Jejunum (tissue), 1 donor: ENCODE results near the gene HINT2.

DNA sequence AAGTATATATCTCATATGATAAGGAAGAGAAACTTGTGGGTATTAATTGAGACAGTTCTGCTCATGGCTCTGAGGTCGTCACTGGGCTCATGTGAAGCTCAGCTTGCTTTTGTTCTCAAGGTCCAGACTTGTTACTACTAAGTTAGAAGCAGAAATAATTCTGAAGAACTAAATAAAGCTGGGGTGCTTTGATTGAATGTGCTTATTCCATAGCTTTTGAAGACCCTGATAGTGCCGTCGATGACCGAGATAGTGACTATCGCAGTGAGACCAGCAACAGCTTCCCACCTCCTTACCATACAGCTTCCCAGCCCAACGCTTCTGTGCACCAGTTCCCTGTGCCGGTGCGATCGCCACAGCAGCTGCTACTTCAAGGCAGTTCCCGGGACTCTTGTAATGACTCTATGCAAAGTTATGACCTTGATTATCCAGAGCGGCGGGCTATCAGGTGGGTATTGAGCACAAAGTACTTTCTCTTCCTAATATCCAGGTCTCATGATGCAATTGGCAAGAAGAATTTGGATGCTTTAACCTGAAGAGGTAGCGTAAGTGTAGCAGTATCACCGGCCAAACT lies 133.8 kb downstream of the UNC13B start:
- PRO-cap, result no peak

- PRO-cap, result no peak
These were observed 113.9 kb upstream of the RUSC2 start for GRCh38 chr9:35376012-35376390.

DNA sequence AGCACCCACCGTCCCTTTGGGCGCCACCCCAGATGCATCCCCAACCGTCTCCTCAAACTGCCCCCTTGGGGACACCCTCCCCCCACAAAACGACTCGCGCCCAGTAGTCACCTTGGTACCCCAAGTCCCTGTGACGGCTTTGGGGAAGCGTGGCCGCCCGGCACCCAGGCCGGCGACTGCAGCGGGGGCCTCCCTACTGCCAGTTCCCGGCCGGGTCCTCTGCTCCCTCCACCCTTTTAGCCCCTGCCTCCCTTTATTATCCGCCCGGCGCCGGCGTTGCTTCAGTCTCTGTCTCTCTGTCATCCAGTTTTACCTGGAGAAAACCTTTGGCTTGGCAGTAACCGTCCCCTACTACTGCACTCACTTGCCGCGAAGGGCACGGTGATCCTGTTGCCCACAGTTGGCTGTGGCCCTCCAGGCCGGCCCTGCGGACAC lies 534 bp downstream of the RUSC2 start:
- PRO-cap, result no peak

DNA sequence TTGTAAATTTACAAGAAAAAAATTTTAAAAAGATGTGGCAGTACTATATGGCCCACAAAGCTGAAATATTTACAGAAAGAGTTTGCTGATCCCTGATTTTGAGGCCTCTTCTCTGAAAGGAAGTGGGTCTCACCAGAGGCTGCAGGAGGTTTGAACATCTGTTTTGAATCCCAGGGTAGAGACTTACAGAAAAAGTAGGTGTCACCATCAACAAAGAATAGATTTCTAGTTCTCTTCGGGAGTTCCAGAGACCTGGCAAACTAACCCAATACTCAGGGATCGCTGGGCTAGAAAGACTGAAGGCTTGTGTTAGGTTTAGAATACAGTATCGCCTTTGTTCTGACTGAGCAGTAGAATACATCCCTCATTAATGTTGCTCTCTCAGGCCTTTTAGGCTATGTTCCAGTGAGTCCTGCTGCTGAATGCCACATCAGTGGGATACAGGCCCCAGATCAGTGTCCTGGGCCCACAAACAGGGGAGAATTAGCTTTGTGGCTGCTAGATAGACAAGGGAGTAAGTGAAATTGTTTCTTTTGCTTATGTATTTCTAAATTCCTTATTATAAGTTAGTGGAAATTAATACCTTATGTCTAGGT lies 27.2 kb downstream of the RUSC2 start:
- PRO-cap, result no peak

DNA sequence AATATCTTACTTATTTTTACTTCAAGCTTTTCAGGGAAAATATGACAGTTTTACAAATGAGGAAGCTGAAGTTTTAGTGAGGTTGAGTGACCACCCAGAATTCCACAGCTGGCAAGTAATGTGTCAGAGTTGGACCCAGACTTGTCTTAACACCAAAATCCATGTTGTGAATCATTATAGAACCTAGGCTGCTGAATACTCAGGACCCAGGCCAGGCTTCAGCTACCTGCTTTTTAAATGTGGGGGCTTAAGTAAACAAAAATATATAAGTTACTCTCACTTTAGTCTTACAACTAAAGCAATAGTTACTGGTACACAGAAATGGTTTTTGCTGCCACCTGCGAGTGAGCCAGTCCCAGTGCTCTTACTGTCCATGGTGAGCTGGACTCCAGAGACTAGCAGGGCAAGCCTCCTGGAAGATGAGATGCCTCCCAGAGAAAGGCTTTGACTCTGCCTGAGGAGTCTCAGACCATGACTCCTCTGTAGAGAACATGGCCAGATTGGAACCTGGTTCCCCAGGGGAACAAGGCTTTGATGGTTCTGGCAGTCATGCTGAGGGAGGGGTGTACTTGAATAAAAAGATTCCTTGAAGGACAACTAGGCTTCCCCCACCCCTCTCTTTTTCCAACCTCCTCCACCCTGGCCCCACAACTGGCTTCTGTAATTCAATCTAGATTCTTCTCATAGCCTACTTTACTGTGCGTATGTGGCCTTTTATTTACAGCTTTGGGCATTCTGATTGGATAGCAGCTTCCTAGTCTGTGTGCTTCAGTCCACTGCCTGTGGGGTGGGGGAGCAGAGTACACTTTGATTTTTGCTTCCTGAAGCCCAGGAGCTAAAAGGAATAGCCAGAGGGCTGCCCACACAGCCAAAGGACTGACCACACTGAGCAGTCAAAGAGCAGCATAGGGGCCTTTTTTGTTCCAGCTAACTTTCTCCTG lies 30.2 kb downstream of the RUSC2 start:
- PRO-cap, result no peak

DNA sequence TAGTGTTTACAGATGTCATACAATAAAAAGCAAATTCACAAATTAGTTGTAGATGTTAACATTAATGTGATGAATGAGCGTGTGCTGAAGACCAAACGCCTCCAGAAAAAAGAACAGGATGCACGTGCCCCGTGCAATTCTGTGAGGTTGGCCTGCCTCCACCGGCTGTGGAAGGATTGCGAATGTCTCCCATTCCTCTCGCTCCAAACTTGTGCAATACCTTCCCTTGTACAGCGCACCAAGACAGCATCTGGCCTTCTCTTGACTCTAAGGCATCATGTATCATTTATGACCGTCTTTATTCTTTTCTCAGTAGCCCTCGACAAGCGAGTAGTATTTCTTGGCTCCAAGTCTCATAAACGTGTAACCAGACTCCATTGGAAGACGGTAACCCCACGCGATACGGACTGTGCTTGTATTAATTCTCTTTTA lies 1.6 kb upstream of the TESK1 start:
- PRO-cap, result no peak

DNA sequence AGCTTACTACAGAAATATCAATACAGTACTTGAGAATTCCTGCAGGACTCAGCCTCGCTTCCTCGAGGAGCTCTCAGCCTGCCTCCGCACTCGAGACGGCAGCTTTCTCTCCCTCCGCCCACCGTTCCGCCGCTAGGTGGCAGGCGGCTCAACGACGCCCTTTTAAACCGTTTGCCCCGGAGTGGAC lies 1.3 kb upstream of the TESK1 start:
- PRO-cap, result bidirectional peak, plus-strand start outside the sequence, minus-strand start at position 134 of the sequence

DNA sequence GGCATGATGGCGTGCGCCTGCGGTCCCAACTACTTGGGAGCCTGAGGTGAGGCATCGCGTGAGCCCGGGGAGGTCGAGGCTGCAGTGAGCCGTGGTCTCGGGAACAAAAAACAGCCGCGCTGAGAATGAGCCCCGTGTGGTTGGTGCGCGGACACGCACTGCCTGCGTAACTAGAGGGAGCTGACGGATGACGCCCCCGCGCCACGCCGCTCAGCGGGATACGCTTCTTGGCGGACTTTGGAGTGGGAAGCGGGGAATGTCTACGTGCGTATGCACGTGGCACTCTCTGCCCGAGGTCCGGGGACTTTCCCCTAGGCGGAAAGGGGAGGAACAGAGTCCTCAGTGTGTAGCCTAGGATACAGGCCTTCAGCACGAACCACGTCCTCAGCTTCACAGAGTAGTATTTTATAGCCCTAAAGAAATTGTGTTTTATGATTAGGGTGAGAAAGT lies 426 bp upstream of the CCDC107 start:
- PRO-cap, result bidirectional peak, plus-strand start at position 363 of the sequence, minus-strand start at position 160 of the sequence; bidirectional peak, plus-strand start outside the sequence, minus-strand start at position 380 of the sequence

DNA sequence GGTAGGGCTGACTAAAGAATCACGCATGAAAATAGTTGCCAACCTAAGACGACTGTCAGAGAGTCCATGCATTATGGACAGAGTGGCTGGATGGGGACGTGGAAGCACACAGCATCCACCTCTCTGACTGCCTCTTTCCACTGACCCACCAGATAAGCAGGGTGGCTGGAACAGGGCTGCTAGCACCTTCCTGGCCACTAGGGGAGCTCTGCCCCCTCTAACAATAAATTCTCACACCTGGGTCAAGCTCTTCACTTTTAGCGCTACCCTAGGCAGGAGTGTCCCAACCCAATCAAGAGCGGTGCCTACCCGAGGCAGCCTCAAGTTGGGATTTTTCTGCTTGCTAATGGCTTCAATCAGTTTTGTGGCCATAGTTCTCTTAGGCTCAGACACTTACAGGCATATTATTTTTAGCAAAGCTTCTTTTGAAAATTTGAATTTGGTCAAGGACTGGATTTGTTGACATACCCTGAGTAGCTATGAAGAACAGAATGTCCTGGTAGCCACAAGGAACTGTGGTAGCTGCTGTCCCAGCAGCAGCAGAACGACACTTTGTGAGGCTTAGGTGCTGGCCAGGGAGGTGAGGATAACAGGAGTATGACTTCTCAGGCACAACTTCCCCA lies 6.9 kb upstream of the TPM2 start:
- PRO-cap, result no peak

DNA sequence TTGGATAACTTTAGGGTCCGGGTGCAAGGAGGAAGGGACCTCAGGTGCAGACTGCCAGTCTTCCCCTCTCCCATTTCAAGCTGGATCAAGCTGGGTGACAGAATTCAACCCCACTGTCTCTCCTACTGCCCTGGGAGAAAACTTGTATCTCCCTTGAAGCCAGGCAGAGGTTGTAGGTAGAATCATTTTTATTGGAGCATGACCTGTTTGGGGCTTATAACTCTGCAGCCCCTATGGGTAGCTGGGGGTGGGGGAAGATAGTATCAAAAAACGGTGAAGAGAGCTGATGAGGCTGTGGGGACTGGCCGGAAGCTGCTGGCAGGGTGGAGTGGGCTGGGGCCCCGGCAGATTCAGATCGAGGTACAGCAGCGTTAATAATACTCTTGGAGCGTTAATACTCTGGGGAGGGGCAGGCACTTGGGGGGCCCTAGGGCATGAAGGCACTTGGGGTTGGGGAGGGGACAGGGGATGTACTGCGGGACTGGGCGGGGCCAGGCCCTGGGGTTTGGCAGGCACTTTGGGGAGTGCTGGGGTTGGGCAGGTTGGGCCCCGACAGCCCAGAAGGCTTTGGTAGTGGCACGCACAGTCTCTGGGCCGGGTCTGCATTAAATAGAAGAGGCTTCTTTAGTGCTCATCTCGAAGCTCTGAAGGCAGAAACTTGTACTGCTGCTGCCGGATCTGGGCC lies 7.6 kb upstream of the TPM2 start:
- PRO-cap, result no peak

DNA sequence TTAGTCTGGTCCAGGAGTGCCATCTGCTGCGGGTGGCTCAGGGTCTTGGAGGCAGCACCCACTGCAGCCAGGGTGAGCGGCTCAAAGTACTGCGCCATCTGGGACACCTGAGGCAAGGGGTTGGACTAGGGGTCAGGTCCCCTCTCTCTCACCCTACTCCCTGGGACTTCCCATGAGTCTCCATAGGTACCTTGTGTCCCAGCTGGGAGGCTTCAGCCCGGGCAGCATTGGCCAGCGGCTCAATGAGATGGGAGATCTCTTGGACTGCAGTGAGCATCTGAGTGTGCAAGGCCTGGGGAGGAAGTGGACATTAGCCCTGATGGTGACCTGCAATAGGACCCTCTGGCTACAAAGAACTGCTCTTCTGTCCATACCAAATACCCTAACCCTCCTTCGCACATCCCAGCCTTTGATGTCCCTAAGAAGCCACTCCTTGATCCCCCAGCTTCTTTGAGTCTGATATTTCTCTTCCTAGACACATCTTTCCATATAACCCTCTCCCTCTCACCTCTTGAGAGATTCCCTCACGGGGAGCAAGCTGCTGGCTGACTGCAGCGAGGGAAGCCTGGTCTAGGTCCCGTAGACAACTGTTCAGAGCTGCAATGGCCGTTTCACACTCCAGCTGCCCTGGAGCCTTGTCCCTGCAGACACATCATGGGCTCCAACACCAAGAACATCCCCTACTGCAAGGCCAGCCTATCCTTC lies 16.7 kb upstream of the TPM2 start:
- PRO-cap, result no peak

DNA sequence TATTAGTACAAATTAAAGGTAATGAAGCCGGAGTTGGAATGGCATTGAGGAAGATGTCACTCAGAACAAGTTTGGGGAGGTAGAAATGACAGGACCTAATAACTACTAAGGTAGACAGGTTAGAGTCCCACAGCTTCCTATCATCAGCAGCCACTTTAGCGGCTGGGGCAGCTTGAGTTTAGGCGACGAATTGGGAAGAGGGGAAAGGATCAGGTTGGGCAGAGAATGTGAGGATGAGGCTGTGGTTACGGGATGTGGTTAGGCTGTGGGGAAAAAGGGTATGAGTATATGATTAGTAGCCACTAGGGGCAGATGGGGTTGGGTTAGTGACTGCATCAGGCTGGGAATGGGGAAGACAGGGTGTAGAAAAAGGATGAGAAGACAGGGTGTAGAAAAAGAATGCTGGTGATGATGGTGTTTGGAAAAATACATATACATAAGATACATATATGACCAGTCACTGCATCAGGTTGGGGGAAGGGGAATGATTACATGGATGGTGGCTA lies 2.3 kb downstream of the TLN1 start:
- PRO-cap, result no peak

GRCh38 chr9:35739734-35740190 lies 7.3 kb downstream of the CREB3 start:
- PRO-cap, result no peak

DNA sequence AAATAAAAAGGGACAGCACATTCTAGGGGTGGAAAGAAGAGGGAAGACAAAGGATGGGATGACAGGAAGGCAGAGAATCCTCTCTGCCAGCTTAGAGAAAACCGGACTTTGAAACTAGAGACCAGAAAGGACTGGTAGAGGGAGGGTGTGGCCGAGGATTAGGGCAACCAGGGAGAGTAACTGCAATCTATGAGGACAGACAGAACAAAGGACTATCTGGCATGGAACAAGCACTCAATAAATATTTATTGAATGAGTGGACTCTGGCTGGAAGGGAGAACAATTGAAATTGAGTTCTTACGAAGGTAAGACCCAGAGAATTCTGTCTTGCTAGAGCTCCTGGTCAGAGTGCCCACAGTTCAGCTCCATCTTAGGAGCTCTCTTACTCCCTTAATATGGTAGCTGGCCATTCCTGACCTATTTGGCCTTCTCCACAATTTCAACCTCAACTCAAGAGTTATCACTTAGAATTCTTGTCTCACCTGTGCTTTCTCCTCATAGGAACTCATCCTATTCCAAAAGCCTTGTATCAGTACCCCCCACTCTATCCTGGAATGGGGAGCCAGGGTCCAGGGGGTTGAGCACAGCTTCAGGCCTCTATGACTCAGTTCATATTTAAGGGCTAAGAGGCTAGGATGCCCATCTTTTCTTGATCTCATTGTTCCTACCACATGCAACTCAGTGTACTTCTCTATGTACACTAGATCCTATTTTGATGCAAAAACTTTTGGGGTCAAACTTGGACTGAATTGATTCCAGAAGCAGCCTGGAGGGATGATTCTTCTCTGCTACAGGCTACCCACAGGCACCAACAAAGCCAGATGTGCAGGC lies 2.2 kb downstream of the GBA2 start:
- PRO-cap, result bidirectional peak, plus-strand start at position 207 of the sequence, minus-strand start at position 82 of the sequence

- PRO-cap, result no peak
These were observed 1.3 kb downstream of the NPR2 start for GRCh38 chr9:35792513-35793340.

DNA sequence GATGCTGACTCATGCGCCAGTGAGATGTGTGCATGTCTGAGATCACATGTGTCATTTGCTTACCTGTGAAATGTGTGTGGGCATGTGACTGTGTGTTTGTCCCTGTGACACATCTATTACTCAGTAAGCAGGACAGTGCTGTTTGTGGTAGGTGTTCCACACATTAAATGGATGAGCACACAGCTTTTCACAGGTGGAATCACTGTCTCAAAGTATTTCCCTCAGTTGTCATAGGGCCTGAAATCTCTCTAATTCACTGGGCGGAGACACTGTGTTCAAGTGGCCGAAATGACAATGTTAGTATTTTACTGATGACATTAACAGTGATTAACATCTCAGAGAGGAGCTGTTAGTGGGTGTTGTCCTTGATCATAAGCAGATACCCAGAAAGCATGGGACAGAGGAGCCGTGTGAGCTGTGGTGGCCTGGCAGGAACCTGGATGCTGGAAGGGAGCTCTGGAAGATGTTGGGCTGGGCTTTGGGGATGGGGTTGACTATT lies 7.5 kb downstream of the NPR2 start:
- PRO-cap, result no peak

DNA sequence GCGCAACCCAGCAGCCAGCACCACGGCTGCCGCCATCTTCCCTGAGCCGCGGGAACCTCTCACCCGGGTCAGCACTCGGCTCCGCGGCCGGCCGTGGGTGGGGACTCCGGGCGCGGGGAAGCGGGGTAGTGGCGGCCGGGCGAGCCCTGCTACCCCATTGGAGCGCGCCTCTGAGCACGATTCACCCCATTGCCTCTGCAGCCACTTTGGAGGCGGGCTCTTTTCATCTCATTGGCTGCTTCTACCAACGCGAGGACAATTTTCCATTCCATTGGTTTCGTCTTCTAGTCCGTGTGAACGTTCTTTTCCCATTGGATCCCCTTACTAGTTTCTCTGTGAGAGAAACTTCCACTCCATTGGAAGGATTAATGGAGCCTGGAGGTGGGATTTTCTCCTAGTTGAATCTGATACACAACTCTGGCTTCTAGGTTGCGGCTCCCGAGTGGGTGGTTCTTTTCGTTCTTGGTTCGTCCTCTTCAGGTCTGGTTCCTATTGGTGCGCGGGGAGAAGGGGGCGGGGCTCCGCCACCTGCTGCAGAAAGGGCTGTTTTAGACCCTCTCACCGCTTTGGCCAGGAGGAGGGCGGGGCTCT lies at the start of gene HINT2:
TSS of gene HINT2 (minus strand) at position 99 of the 591 bp plus-strand sequence.
- PRO-cap, result bidirectional peak, plus-strand start at position 298 of the sequence, minus-strand start at position 99 of the sequence; bidirectional peak, plus-strand start outside the sequence, minus-strand start at position 484 of the sequence

- PRO-cap, result bidirectional peak, plus-strand start at chr9:35815624, minus-strand start at chr9:35815427
These were observed 661 bp upstream of the HINT2 start for GRCh38 chr9:35815535-35815871.

DNA sequence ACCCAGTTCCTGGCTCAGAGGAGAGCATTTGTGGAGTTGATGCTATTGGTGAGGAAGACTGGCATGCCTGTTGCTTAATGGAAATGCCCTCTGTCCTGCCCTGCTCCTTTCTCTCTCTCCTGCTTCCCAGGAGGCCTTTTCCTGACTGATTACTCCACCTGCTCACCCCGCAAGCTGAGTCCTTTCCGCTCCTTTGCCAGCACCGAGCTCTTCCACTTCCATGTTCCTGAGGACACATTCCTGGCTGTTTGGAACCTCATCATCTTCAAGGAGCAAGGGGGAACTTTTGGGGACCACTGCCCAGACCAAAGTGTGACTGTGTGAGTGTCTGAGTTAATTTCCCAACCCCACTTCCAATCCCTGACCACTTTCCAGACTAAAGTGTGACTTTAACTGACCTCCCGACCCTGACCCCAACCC lies 5.3 kb downstream of the TMEM8B start:
- PRO-cap, result no peak

DNA sequence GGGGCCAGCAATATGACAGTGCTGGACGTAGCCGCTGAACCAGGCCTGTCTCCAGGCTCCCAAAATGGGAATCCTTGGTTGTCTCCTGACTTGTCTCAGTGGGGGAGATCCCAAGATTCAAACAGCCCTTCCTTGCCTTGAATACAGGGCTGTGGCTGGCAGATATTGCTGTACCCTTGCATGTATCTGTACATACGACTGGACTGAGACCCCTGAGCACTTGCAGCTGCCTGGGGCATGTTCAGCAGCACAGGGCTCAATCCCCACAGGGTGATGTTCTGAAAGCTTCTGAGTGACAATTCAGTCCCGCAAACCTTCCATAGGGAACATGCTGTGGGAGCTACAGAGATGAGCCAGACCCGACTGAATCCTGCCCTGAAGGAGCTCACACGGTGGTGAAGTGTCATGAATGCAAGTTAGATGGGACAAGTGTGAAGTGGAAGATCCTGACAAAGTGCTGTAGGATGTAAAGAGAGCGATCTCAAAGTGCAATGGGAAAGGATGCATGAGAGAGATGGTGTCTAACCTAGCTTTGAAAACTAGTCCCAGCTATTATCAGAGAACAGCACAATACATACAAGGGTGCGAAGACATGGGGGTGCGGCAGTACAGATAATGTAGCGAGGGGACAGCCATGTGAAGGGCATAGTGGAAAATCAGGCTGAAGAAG lies 13.2 kb downstream of the OR13J1 start:
- PRO-cap, result no peak